ENCODE measurements around a stretch of chr1.

DNA sequence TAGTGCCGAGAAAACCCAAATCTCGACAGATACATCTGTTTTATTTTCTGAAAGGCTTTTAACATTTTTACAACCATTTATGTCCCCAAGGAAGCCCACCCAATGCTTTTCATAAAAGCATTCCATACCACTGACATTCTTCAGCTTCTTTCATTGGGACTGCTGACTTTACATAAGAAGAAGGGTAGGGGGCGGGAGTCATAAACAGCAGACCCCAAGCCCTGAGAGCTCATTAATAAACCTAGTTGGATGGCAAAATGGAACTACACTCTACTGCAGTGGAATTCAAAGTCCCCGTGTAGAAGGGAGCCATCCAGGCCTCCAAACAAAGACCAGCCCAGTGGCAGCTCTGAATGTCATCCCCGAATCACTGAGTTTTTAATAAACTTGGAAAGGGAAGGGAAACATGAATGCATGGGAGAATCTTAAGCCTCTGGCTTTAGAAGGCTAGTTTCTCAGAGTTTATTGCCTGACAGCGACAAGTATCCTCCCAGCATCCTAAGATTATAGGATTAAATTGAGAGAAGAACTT is 3.6 kb downstream of the ATF3 start:
- PRO-cap, result no peak

DNA sequence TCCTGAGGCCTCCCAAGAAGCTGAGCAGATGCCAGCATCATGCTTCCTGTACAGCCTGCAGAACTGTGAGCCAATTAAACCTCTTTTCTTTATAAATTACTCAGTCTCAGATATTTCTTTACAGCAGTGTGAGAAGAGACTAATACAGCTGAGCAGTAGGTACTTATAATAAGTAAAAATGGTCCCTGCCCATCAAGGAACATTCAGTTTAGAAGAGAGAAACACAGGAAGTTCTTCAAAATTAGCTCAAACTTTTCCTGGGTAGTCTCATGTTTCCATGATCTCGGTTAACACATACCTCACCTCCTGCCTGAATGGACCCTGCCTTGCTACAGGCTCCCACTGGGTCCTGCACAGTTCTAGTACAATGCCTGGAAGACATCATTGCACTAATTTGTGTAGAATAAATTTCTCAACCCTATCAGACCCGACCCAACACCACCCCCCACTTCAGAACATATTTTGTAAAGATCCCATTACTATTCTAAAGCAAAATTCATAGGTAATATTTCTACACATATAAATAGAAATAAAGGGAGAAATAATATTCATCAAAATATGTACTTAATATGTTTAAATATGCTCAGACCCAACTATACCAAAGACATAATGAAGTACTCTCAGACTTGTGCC is 42.1 kb upstream of the BATF3 start:
- PRO-cap, result no peak

- PRO-cap, result no peak
Observed at GRCh38 chr1:212924629-212925029, 25.7 kb upstream of the VASH2 start.

DNA sequence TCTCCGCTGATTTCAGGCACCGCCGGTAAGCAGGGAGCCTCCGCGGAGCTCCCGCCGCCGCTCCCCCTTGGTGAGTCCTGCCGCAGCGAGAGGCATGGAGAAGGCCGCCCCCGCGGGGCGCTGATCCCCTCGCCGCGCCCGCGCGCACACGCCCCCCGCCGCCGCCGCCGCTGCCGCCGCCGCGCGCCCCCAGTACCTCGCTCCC is 884 bp downstream of the VASH2 start:
- PRO-cap, result no peak

DNA sequence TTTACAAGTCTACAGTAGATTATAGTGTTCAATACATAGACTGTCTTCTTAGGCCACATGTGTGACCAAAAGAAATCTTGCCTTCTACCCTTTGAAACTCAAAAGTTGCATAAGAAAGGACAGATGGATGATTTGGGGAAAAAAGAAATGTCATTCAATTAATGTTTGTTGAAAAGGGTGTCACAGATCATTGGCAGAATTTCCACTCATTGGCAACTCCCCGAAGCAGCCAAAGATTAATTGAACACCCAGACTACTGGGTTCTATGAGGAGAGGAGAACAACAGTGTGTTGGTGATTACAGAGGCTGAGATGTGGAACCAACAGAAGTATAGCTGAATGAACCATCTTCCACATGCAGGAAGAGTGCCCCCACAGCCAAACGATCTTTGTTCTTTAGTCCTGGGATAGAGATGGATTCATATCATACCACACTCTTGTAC is 12.0 kb upstream of the PROX1 start:
- PRO-cap, result no peak

DNA sequence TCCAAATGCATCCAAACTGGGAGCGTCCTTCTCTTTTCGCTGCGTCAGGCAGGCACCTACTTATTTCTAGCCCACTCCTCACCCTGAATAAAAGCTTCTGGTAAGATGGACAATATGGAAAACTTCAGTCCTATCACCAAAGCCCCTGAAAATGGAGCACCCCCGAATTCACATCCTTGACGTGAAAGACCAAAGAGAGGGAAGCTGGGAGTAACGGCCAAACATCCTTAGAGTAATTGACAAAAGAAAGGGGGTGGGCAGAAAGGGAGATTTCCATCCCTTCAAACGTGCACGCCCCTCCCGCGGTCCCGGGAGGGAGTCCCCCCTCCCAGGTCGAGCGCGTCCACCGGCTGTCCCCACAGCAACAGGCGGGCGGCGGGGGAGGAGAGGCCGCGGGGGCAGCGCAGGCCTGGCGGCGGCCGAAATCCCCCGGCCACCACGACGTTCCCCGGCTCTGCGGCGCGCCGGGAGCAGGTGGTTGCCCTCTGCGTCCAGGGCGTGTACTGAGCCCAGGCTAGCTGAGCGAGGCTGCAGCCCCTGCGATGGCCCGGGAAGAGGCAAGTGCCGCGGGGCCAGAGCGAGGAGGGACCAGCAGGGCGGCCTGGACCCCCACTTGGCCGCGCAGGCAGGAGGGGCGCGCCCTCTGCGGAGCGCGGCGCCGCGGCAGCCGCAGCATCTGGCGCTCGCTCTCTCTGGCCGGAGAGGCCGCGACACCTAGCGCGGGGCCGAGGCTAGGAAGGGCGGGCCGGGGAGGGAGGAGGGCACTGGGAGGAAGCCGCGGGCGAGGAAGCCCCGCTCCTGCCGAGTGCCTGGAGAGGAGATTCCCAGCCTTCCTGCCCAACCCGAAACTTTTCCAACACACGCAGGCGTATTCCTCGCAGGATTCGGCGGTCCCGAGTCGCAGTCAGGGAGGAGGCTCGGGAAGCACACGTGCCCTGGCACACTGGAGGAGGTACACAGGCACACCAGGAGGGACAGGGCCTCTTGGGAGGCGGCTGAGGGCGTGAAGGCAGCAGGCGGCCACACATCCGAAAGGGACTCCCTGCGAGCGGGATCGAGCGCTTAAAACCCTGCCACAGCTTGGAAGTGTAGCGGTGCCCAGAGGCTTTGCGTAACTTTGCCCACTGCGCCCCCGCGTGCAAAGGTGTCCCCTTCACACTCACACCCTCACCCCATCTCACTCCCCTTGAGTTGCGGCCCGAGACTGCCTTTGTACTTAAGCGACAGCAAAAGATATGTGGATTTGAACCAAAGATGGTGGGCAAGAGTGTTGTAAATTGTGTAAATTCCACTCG is 5.0 kb upstream of the PROX1 start:
- PRO-cap, result bidirectional peak, plus-strand start at position 554 of the sequence, minus-strand start at position 505 of the sequence

- PRO-cap, result no peak
Observed at GRCh38 chr1:213983667-213984267, 4.0 kb upstream of the PROX1 start.

DNA sequence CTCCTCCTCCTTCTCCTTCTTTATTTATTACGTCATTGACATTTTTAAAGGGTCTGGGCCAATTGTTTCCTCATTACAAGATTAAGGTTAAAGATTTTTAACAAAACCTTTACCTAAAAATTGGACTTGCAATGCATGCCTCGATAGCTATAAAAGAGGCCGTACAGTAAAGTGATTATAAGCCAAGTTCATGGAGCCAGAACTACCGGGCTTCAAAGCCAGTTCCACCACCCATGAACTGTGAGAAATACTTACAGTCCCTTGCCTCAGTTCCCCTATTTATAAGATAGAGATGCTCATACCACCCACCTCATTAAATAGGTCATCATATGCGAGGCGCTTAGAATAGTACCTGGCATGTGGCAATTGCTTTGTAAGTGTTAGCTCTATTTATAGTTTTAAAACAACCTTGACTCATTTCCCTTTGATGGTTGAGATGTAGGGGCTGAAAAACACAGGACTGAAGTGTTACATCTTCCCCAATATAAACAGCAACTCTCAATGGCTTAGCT is 19.9 kb upstream of the SMYD2 start:
- PRO-cap, result no peak

GRCh38 chr1:214550494-214550903 is 903 bp downstream of the PTPN14 start:
- PRO-cap, result no peak

- PRO-cap, result no peak
Observed at GRCh38 chr1:214550904-214551168, 566 bp downstream of the PTPN14 start.

GRCh38 chr1:215597968-215598483 is 30.9 kb downstream of the KCTD3 start:
- PRO-cap, result no peak

GRCh38 chr1:215601243-215601579 is 34.1 kb downstream of the KCTD3 start:
- PRO-cap, result no peak

GRCh38 chr1:215637059-215637744 is 70.1 kb downstream of the KCTD3 start:
- PRO-cap, result no peak

DNA sequence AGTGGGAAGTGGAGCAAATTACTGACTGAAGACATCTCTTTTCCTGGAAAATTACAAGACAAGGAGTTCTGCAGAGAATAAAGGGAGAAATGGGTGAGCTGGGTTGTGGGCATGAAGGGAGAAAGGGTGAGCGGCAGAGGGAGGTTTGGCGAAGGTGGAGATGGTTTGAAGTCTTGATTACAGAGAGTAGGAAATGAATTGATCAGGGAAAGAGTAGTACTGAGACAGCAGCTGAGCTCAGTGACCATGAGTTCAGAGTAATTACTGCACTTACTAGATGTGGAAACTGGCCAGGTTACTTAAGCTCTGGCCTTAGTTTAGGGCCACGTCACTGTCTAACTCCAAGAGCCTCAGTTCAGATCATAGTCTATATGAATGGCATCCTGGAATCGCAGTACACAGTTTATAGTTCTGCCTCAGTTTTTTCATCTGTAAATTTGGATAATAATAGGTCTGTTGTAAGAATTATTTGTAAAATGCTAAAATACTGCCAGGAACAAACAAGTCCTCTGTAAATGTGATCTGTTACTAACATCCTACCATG is 78.0 kb downstream of the KCTD3 start:
- PRO-cap, result no peak

GRCh38 chr1:216182890-216183559 is 240.2 kb downstream of the USH2A start:
- PRO-cap, result unidirectional peak, plus-strand start at chr1:216183297

DNA sequence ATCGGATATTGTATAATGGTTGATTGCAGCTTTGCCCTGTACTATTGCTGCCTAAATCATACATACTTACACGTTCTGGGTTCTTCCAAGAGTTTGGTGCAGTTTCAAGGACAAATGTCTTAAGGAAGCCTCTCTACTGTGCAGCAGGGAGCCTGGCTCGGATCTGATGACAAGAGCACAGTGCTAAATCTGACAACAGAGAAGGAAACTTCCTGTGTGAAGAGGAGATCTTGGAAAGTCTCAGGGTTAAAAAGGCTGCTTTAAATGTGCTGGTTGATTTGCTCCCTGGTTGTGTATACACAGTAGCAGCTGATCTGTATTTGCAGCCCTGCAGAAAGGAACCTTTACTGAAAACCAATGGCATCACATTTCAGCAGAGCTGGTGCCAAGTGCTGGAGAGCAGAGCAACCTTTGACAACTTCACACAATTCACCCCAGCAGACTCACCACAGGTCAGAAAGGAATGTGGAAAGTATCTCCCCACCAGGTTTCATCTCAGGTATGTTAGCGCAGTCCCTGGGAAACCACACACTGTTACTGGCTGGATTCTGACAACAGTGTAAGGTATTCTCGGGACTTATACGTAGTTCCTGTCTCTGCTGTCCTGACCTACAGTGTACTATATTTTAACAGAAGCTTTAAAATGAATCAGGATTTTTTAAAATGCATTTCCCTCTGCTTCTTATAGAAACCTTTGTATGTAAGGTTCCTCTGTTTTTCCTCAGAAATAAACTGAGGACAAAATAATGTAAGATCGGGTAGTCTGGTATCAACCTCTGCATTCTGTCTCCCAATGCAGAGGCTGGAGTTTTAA is 355.0 kb upstream of the ESRRG start:
- PRO-cap, result no peak

DNA sequence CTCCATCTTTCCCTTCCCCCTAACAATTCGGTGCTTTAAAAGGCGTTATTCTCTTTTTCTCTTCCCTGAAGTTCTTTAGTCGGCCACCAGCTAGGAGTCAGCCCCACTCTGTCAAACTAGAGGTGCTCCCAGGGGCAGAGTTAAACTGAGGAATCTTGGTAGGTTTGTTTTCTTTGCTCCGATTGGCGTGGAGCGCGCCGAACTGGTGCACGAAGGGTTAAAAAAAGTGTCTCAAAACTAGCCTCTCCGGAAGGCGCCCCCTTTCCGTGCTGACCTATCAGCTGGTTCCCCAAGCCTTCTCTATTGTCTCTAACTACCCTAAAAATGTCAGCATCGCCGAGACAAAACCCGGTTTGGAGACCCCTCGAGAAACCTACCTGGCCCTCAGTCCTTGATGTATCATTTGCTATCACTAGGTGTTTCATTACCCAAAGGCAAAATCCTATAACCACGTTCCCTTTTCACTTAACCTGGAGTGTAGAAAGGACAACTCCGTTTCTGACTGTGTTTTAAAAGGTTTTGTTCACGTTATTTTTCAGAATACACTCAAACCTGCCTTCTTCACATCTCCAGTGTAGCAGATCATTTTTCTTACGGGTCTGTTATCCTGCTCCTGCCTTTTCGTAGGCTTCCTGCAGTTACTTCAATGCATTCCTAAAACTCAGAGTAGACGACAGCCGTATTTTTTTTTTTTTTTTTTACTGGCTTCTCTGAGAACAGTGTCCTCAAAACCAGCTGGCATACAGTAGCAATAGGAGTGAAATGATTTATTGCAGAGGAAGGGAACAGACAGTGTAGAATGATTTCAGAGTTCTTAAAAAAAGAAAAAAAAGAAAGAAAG is 2.3 kb downstream of the TGFB2 start:
- PRO-cap, result bidirectional peak, plus-strand start at position 352 of the sequence, minus-strand start at position 113 of the sequence

- PRO-cap, result no peak
Observed at GRCh38 chr1:218348430-218349221, 3.5 kb downstream of the TGFB2 start.

DNA sequence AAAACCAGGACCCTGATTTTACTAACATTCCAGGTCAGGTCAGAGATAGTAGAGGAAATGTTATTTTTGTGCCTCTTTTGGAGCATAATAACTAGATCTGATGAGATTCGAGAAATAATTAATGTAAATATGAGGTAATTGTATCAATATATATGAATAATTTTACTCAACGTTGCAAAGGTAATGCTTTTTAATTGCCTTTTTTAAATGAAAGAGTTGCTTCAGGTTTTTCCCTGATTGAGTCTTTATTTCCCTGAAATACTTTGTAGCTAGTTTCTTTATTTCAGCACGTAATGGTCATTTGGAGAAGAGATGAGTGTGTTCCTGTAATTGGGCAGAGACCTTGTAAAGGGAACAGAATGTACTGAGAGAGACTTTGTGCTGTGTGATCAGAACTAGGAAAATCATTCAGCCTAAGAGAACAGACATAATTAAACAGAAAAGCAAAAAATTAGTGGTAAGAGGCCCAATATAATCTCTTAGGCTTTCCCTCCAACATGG is 101.8 kb downstream of the TGFB2 start:
- PRO-cap, result no peak

DNA sequence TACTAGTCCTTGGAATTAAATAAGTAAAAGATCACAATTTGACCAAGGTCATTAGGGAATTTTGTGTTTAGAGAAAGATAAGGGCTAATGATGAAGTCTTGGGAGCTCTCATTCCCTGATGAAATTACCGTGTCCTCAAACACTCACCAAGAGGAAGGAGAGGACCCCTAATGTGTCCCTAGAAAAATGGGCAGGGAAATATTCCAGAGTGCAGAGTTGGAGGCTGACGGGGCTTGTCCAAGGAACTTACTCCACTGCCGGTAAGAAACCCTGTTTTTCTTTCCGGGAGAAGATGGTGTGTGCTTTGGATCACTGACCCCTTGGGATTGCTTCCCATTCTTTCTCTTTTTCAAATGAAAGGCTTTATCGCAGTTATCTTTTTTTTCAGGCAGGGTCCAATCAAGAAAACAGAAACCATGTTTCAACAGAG is 145.0 kb downstream of the LYPLAL1 start:
- PRO-cap, result no peak